Right cardiac atrium (tissue), 1 donor: Measurements from ENCODE around the gene EDN3.

- PRO-cap, result no peak
Measured at GRCh38 chr20:59020729-59021894, 1.9 kb downstream of the TUBB1 start.

DNA sequence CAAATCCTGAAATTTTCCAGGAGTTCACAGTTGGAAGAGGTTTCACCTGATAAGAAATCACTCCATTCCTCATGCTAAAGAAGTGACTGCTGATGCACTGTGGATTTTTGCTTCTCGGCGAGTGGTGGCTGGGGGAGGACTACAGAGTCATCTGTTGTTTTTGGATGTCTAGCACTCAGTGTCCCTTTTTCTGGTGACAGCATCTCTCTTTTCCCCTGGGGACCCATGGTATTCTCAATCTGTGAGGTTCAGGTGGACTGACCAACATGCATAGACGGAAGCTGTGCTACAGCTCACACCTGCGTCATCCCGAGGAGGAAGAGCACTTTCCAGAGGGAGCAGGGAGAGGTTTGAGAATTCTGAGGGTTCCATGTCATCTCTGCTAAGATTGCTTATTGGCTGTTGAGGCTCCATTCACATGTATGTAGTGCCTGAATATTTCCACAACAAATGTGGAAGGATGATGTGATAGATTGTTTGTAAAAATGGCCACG, 42.7 kb upstream of the ZNF831 start:
- PRO-cap, result no peak

GRCh38 chr20:59160436-59160744, 3.2 kb upstream of the ZNF831 start:
- PRO-cap, result no peak

DNA sequence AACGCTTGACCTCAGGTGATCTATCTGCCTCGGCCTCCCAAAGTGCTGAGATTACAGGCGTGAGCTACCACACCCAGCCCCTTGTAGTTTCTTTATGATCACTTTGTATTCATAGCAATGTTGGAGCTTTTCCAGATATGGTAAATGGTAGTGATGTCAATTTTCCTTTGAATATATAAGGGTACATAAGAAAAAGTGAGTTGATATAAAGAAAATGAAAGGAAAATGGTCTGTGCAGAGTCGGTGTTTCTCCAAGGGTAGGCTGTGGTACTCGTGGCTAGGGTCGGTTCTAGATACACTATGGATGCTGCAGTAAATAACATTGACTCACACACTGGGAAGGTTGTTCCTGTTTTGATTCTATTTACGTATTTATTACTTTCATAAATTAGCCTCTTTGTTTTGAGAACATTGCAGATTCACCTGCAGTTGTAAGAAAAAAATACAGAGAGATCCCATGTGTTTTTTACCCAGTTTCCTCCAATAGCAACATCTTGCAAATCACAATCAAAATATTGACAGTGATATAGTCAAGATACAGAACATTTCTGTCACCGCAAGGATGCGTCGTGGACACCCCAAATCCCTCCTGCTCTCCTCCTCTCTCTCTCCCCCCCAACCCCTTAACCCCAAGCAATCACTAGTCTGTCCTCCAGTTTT, 2.5 kb downstream of the ZNF831 start:
- PRO-cap, result no peak

DNA sequence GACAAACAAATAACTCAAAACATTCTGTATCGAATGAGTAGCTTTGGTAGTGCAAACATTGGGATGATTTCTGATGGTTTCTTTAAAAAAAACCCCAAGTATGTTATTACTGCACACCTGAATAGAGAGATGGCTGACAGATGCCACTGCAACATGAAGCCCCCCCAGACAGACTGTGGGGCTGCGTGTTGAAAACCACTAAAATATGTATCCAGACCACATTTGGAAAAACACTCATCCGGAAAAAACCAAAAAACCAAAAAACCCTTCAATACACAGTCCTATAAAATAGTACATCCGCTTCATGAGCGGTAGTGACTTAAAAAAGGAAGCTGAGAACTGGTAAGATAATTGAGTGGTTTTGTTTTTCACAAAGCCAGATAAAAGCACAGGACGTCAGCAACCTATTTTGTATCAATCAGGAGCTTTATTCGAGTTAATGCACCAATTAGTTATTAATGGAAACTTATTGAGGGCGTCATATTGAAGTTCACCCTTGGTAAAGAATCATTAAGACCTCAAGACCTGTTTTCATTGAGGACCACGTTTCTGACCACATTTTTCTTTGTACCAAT, 47.0 kb upstream of the EDN3 start:
- PRO-cap, result no peak

- PRO-cap, result no peak
Measured at GRCh38 chr20:59300179-59301160, at the start of gene EDN3. TSS of gene EDN3 (plus strand) at chr20:59300611.

DNA sequence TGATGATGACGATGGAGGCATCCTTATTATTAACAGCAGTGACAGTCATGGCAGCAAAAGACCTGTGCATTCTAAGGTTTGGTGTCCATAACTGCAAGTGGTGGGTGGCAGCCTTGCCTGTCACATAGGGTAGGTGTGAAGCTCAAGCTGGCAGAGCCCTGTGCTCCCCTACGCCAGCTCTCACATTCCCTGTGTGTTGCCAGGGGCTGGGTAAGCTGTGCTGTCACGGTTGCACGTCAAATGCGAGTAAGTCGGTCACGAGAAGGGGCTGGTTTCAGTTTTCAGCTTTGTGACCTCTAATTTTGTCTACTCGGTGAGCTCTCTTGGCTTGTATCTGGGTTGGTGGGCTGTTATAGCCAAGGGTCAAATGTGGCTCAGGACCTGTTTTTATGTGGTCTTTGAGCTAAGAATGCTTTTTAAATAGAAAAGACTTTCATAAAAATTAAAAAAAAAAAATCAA, 148.4 kb downstream of the PHACTR3 start:
- PRO-cap, result no peak

GRCh38 chr20:59777177-59777689, 156.2 kb downstream of the SYCP2 start:
- PRO-cap, result no peak

DNA sequence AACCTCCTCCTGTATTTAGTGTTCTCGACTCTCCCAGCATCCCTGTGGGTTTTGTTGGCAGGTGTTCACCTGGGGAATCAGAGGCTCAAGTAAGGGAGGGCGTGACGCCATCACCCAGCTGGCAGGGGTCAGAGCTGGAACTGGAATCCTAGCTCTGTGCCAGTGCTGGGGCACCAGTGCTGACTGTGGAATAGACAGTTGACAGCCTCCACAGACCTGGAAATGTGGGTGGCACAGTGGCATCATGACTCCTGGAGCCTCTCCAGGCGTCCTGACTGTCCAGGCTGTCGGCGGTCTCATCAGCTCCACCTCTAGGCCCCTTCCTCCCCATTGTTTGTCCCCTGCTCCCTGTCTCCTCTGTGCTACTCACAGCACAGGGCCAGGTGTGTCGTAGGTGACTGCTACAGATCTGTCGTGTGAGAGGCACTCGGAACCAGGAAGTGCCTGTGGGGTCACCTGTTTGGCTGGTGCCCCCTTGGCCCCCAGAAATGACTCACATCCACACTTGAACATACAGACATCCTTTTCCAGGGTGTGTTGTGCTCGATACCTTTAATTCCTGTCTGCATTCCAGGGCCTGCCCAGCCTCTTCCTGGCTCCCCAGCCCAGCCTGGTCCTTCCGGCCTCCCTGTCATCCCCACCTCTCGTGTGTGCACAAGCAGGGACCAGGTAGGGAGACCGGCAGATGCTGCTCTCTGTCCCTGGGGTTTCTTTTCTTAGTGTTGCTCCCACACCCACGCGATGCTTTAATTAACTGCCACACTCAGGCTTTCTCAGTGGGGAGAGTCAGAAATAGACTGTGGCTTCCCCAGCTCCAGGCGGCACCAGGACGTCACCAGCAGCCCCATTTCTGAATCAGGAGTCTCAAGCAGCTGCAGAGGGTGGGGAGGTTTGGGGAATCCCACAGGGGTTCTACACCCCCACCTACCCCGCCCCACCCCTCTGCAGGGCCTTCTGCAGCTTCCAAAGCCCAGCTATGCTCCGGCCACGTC, 102.4 kb downstream of the SYCP2 start:
- PRO-cap, result no peak

- PRO-cap, result no peak
Measured at GRCh38 chr20:59938093-59938583, 2.0 kb downstream of the PPP1R3D start.

- PRO-cap, result no peak
Measured at GRCh38 chr20:60727472-60727872, 524.6 kb upstream of the CDH4 start.

GRCh38 chr20:61531530-61531737, 279.4 kb downstream of the CDH4 start:
- PRO-cap, result no peak

- PRO-cap, result no peak
Measured at GRCh38 chr20:61659660-61660118, 406.0 kb downstream of the TAF4 start.

GRCh38 chr20:61678624-61678859, 387.1 kb downstream of the TAF4 start:
- PRO-cap, result no peak

DNA sequence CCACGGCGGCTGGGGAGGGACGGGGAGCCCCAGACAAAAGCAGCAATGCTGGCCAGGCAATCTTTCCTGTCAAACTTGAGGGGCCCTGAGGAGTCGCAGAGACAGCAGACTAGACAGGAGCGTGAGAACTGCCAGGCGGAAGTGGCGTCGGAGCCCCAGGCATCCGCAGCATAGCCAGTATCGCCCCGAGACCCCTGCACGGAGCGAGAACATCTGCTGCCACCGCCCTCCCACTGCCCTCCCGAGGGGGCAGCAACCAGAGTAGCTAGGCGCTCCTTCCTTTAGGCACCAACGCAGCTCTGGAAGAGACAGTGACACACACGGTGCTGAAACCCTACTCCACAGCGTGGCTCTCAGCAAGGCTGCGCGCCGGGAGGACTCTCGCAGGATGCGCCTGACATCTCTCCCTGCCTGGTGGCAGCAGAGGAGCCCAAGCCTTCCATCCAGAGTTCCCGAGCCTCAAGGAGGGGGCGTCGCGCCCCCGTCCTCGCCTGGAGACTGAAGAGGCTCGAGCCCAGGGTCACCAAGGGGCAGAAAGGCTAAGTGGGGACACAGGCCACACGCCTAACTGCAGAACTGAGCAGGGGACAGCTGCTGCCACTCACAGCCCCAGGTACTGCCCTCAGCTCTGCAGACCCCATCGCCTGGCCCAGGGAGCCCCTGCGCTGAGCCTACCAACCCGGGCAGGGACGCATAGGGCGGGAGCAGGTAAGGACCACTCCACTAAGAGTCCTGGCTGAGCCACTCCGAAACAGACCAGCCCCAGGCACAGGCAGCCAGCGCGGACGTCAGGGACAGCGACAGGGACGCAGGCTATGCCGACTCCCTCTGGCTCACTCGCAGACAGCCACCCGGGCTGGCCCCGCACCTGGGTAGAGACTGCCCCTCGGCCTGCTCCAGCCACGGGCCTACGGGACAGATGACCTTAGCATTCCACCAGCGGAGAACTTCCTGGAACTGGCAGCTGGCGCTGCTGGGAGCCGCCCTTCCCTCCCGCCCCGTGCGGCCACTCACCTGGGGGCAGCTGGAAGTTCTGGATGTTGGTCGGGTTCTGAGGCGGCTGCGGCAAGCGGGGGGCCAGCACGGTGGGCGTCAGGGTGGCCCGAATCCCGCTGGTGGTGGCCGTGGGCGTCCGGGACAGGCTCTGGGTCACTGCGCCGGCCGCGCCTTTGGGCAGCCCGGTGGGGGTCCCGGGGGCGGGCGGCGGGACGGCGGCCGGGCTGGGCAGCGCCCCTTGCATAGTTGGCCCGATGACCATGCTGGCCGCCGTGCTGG, 1.8 kb downstream of the TAF4 start:
- PRO-cap, result no peak

GRCh38 chr20:62122801-62123421, 636 bp downstream of the LSM14B start:
- PRO-cap, result unidirectional peak, minus-strand start at chr20:62122855; unidirectional peak, minus-strand start at chr20:62123021

- PRO-cap, result no peak
Measured at GRCh38 chr20:62165849-62166550, 16.8 kb upstream of the MTG2 start.

- PRO-cap, result no peak
Measured at GRCh38 chr20:62201440-62202144, 18.5 kb downstream of the HRH3 start.

- PRO-cap, result no peak
Measured at GRCh38 chr20:62239246-62240056, 1.1 kb downstream of the OSBPL2 start.

DNA sequence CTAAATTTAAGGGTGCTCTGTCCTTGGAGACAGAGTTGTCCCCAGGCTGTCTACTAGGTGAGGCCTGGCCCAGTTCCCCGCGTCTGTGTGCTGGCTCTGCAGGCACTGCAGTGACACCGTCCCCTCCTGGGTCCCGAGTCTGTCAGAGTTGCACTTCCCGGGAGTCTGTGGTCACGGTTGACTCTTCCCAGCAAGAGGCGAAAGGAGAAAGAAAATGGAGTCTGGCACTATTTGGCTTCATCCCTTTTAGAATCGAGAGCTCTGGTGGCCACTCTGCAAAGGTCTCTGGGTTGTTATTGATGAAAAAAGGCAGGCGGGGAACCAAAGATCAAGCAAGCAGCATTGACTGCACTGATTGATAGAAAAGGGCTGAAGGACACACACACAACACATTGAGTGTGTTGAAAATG, 19.6 kb upstream of the ADRM1 start:
- PRO-cap, result unidirectional peak, minus-strand start at position 112 of the sequence